BJ (cell line): ENCODE data around the gene TTLL2.

DNA sequence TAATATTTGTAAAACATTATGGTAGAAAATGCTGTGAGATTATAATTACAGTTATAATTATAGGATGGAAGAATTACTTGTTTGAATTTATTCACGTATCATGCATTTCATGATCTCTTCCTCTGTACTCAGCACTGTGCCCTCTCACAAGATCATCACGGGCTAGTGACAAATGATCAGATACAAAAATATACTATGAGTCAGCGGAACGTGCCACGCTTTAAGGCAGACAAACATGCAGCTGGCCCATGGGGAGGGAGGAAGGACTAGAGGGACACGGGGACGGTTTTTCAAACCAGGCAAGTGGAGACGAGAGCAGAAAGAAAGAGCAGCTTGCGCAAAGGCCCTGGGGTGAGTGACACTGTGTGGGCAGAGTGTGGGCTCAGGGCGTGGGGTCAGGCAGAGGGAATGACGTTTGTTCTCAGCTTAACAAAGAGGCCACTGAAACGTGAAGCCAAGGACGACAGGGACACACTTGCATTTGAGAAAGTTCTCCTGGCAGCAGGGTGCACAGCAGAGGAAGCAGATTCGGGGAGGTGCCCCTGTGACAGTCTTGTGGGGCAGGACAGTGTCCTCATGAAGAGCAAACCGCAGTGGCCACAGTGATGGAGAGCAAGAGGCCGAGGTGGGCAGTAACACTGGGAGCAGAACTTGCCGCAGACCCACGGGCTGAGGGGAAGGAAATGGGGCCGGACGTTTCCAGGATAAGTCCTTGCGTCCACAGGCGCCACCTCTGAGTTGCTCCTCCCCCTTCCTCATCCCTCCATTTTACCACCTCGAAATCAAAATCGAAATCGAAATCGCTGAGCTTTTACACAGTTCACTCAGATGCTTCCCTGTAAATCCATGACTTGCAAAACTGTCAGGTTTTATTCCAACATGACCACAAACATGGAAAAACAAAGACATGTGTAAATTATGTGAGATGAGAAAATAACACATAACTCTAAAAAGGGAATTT lies 6.9 kb upstream of the RPS6KA2 start:
- CAGE, long polyA plus RNA: no peak
- RRBS: no CpG with 5 or more reads among the region's 26 CpGs

- CAGE, long polyA plus RNA: no peak
- RRBS: no CpG with 5 or more reads among the region's 11 CpGs
Observed at GRCh38 chr6:166824428-166825221, 131.7 kb downstream of the RNASET2 start.

DNA sequence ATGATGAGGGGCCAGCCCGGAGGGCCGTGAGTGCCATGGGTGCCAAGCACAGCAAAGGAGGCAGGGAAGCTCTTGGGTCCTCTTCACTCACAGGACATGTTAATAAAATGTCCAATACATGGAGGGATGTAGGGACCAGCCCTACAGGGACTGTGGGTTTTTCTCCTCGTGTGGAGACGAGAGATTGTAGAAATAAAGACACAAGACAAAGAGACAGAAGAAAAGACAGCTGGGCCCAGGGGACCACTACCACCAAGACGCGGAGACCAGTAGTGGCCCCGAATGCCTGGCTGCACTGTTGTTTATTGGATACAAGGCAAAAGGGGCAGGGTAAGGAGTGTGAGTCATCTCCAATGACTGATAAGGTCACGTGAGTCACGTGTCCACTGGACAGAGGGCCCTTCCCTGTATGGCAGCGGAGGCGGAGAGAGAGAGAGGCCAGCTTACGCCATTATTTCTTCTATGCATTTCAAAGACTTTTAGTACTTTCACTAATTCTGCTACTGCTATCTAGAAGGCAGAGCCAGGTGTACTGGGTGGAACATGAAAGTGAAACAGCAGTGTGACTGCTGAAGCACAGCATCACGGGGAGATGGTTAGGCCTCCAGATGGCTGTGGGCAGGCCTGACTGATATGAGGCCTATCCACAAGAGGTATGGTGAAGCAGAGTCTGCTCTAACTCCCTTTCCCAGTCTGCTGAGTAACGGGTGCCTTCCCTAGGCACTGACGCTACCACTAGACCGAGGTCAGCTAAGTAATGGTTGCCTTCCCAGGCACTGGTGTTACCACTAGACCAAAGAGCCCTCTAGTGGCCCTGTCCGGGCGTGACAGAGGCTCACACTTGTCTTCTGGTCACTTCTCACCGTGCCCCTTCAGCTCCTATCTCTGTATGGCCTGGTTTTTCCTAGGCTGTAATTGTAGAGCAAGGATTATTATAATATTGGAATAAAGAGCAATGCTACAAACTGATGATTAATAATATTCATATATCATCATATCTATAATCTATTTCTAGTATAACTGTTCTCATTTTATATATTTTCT lies 5.3 kb downstream of the RNASET2 start:
- CAGE, long polyA plus RNA: no peak
- RRBS: no CpG with 5 or more reads among the region's 19 CpGs

DNA sequence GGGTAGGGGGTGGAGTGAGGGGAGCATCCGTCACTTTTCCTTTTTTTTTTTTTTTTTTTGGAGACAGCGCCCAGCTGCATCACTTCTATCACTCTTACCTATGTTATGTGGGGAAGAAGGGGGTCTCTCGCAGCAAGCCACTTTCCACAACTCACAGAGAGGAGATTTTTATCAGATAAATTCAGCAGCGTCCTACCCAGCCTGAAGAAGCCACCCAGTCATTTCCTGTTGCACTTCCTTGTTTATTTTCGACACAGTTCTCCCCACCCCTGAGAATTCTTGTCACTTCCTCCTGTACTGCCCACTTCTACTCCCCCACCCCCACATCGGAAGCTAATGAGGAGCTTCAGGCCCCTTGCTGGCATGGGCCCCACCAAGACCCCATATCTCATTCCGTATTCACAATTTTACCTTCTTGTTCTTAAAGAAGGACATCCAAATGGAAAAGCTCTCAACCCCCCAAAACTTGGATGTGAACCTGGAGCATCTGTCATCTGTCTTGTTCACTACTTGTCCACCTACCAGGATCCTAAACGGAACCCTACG lies 2.9 kb upstream of the RNASET2 start:
- CAGE, long polyA plus RNA: no peak
- RRBS: no CpG with 5 or more reads among the region's 9 CpGs

GRCh38 chr6:167041204-167041743 lies 42.1 kb downstream of the CEP43 start:
- CAGE, long polyA plus RNA: no peak
- RRBS: no CpG with 5 or more reads among the region's 5 CpGs

- CAGE, long polyA plus RNA: no peak
- RRBS: 49% methylated on average over 5 of the region's 14 CpGs
Observed at GRCh38 chr6:167146248-167146596, 11.6 kb downstream of the GPR31 start.

GRCh38 chr6:167163392-167164295 lies 5.9 kb upstream of the GPR31 start:
- CAGE, long polyA plus RNA: no peak
- RRBS: no CpG with 5 or more reads among the region's 12 CpGs

DNA sequence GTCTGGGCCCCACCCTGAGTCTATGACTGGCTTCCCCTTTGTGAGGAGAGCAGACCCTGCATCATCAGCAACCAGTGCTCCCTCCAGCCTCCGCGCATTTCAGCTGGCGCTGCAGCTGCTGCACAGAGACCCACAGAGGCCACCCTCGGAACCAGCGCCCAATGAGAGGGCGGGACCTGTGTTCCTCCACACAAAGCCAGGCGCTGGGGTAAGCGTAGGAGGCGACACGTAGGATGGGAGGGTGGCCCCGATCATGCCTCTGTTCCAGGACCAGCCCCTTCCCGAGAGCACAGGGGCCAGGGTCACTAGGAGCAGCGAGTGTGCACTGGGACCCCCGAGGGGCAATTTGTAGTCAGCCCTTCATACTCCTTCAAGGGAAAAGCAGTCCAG lies at the start of gene TTLL2:
TTLL2 (plus strand) TSS at position 74 of the 390 bp plus-strand sequence.
- CAGE, long polyA plus RNA: no peak
- RRBS: no CpG with 5 or more reads among the region's 14 CpGs

GRCh38 chr6:167350711-167351859 lies 26.2 kb downstream of the TTLL2 start:
- CAGE, long polyA plus RNA: no peak
- RRBS: 7% methylated on average over 13 of the region's 67 CpGs

- CAGE, long polyA plus RNA: no peak
- RRBS: no CpG with 5 or more reads among the region's 8 CpGs
Observed at GRCh38 chr6:167544060-167544530, 219.2 kb downstream of the TTLL2 start.

- CAGE, long polyA plus RNA: no peak
- RRBS: 79% methylated on average over 5 of the region's 21 CpGs
Observed at GRCh38 chr6:167675858-167676723, 150.6 kb upstream of the AFDN start.

- CAGE, long polyA plus RNA: no peak
- RRBS: 81% methylated on average over 3 of the region's 22 CpGs
Observed at GRCh38 chr6:167795094-167795859, 31.4 kb upstream of the AFDN start.

GRCh38 chr6:167875056-167875680 lies 48.5 kb downstream of the AFDN start:
- CAGE, long polyA plus RNA: no peak
- RRBS: no CpG with 5 or more reads among the region's 11 CpGs

GRCh38 chr6:167942909-167943535 lies 54.4 kb upstream of the KIF25 start:
- CAGE, long polyA plus RNA: no peak
- RRBS: no CpG with 5 or more reads among the region's 5 CpGs

- CAGE, long polyA plus RNA: no peak
- RRBS: 25% methylated on average over 3 of the region's 32 CpGs
Observed at GRCh38 chr6:168132544-168133113, 53.6 kb upstream of the FRMD1 start.

- CAGE, long polyA plus RNA: no peak
- RRBS: no CpG with 5 or more reads among the region's 17 CpGs
Observed at GRCh38 chr6:168194835-168195505, 116.0 kb upstream of the FRMD1 start.

DNA sequence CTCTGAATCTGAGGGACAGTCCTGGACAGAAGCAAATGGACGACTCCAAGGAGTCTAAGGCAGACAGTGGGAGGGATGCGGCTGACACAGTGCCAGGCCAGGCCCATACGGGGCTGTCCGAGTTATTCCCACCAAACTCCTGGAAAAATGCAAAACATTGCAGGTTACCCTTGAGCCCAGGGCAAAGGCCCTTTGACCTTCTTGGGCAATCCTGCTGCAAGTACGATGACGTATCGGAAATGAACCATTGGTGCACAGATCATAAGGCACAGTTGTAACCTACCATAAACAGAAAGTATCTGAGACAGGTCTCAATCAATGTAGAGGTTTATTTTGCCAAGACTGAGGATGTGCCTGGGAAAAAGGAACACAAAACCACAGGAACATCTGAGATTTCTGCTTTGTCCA lies 119.0 kb downstream of the DACT2 start:
- CAGE, long polyA plus RNA: no peak
- RRBS: no CpG with 5 or more reads among the region's 7 CpGs

GRCh38 chr6:168264462-168265308 lies 54.9 kb downstream of the DACT2 start:
- CAGE, long polyA plus RNA: no peak
- RRBS: no CpG with 5 or more reads among the region's 23 CpGs

DNA sequence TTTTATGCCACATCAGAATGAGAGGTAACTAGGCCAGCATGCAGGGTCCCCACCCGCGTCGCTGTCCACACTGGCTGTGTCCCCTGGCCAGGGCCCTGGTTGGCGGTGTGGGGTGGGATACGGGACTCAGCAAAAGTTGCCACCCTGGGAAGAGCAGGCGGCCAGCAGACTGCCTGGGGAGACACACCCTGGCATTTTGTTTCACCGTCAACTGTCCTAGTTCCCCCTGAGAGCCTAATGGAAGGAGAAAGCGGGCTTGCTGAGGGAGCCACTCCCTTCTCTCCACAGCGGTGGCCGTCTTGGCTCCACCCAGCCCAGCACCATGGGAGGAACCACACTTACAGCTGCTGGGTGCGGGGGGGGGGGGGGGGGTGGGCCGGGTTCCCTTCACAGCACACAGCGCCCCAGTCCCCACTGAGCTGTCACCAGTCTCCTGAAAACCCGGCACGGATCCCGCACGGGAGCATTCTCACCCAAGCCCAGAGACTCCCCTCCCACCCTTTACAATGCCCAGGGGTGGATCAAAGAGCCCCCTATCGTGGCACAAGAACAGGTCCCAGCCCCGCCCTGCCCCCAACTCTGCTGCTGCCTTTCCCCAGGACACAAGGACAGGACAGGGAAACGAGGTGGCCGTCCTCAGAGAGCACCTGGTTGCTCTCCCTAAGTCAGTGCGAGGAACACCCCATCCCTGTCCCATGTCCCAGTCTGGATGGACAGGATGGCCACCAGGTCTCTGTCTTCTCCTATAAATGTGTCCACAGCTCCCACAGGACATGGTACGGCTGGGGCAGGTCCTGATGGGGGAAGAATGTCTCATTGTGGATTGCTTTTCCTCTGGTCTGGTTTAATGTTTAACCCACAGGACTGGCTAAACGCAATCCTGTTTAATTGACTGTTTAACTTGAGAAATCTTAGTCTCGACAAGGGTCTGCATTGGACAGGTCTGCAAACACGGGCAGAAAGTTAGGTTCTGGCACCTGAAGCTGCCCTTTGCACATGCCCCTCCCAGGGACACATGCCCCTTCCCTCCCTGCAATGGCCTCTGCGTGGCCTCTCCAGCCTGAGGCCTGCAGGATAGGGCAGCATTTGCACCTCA lies 45.5 kb downstream of the DACT2 start:
- CAGE, long polyA plus RNA: no peak
- RRBS: 38% methylated on average over 3 of the region's 27 CpGs

- CAGE, long polyA plus RNA: no peak
- RRBS: no CpG with 5 or more reads among the region's 5 CpGs
Observed at GRCh38 chr6:168451067-168451324, 10.0 kb downstream of the SMOC2 start.